ENCODE data around the gene RNF19B.

- PRO-cap, 3 experiments, result no peak in any of the 3 experiments
- RAMPAGE, long total RNA, result no peak
- RRBS, 2 experiments, result no CpG with 5 or more reads among the region's 17 CpGs
These were observed 981 bp downstream of the ZBTB8A start for GRCh38 chr1:32540136-32540680.

DNA sequence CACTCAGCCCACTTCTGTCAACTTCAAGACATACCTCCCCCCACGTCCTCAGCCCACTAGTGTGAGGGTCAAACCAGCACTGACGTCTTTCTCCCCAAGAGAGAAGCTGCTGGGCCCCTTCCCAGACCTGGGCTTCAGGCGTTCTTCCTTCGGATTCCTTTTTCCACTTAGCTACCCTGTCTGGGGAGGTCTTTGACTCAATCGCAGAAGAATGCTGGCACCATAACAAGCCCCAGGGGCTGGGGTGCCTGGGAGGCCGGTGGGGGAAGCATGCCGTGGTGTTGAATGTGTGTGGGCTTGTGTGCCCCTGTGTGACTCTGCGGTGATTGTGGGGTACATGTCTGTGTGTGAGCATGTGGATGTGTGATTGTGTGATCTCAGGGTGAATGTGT, 850 bp upstream of the SYNC start:
- PRO-cap, 3 experiments, result peak in 2 of 3 experiments; most common plus-strand start position 235 of the sequence (in 2); most common minus-strand start position 146 of the sequence (in 1)
- RAMPAGE, long total RNA, result no peak
- RRBS, 2 experiments, result no CpG with 5 or more reads among the region's 8 CpGs

DNA sequence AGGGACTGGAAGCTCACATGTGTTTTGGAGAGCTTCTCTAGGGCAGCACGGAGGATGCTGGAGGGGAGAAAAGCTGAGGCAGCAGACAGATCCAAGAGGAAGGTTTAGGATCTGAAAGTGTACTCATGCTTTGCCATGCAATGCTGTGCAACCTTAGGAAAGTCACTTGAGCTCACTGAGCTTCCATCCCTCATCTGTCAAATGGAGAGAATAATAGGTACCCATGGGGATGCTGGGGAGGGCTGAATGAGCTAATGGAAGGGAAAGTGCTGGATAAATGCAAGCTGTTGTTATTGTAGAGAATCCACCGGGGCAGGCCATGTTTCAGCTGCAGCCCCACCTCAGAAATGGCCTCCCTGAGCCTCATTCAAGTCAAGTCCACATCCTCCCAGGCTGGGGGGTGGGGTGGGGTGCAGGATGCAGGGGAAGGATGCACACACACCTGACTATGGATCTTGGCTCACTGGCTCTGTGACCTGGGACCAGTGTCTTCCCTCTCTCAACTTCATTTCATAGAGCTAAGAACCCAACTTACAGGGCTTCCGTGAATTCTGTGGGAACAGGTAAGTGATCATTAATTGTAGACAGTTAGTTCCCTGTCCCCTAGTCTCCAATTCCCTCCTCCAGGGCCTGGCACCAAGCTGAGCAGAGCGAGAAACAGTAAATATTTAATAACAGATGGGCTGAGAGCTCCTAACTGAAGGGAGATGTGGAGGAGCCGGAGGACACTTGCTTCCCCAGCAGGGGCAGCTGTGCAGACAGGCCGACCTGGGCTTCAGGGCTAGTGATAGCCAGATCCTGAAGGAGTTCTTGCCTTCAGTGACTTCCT, 12.7 kb upstream of the KIAA1522 start:
- PRO-cap, 3 experiments, result no peak in any of the 3 experiments
- RAMPAGE, long total RNA, result no peak
- RRBS, 2 experiments, result no CpG with 5 or more reads among the region's 6 CpGs

DNA sequence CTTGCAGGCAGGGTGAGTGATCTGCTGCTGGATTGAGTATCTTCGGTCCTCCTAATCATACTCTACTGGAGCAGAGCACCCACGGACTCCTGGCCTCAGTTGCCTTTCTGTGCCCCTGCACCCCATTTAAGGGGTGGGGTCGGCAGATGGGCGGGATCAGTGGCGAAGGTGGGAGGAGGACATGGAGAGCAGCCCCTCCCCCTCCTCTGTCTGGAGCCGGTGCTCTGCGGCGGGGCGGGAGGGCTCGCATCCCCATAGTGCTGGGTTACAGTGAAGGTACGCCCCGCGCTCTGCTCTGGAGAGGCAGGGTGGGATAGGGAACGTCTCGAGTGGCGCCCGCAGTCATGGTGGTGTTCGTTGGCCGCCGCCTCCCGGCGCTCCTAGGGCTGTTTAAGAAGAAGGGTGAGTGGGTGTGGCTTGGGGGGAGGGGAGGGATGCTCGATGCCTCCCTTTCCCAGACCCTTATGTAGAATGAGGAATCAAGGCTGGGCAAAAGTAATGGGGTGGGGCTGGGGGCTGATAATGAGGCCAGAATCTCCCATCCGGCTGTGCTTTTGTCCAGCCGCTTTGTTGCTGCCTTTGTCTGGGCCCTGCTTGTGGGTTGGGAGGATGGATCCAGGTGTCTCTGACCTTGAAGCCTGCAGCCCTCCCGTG, 23.9 kb downstream of the KIAA1522 start:
- PRO-cap, 3 experiments, result no peak in any of the 3 experiments
- RAMPAGE, long total RNA, result no peak
- RRBS, 2 experiments, result 78 to 100% methylated on average over 1 of the region's 26 CpGs

DNA sequence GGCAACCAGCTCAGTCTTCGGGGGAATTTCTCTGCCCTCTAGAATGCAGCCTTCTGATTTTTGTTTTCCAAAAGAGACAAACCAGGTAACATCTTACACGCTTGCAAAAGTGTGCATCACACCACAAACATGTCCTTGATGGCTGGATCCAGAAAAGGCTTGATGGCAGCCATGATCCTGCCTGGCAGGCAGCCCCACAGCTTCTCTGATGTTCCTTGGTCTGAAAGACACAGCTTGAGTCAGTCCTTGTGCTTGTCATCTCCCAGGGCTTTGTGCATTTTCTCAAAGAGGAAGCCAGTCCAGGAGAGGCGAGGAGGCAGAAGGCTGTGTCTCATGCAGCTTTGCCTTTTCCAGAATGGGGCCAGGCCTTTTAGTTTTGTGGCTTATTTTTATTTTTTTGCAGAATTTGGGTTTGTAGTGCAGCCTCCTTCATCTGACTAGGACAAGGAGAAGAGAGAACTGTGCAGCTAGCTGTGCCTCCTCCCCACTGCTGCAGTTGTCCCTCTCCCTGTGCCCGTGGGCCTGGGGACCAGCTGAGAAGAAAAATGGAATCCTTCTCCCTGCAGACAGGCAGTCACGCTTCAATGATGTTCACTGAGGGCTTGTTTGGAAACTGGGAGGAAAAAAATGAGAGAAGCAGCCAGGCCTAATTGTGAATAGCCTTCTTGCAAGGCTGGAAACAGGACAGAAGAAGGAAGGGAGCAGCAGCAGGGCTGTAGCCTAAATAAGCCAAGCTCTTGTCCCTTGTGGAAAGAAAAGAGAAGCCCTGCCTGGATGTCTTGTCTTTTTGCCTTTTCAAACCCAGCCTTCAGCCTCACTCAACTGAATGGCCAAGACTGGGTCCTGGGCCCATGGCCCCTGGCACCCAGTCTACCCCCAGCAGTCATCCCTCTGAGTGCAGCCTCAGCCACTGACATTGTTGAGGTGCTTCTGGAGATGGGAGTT, 7.3 kb downstream of the FNDC5 start:
- PRO-cap, 3 experiments, result no peak in any of the 3 experiments
- RAMPAGE, long total RNA, result no peak
- RRBS, 2 experiments, result no CpG with 5 or more reads among the region's 5 CpGs

GRCh38 chr1:32892807-32893973, 6.9 kb downstream of the HPCA start:
- PRO-cap, 3 experiments, result no peak in any of the 3 experiments
- RAMPAGE, long total RNA, result no peak
- RRBS, 2 experiments, result 3 to 4% methylated on average over 35 to 38 of the region's 94 CpGs

GRCh38 chr1:32964457-32965292, at the start of gene RNF19B:
TSS of gene RNF19B (minus strand) at chr1:32964809.
- PRO-cap, 3 experiments, result peak in 3 of 3 experiments; most common plus-strand start chr1:32965008 (in 3); most common minus-strand start chr1:32964809 (in 3)
- RAMPAGE, long total RNA, result no peak
- RRBS, 2 experiments, result 2 to 3% methylated on average over 53 to 54 of the region's 85 CpGs

DNA sequence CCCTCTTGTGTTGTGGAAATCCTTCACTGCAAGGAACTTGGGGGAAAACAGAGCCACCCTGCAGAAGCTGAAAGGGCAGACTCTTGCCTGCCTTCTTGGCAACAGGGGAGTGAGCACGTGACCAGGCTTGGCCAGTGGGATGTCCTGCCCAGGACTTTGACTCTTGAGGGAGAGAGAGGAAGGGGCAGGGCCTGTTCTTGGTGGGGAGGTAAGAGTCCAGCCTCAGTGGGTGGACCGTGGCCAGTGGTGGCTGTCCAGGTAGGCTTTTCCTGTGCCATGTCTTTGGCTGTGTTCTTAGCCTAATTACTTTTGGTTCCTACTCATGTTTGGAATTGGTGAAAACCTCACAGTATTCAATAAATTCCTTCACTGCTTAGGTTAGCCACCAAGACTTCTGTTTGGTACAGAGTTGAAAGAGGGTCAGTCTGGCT, 8.6 kb upstream of the AK2 start:
- PRO-cap, 3 experiments, result no peak in any of the 3 experiments
- RAMPAGE, long total RNA, result no peak
- RRBS, 2 experiments, result no CpG with 5 or more reads among the region's 2 CpGs

- PRO-cap, 3 experiments, result no peak in any of the 3 experiments
- RAMPAGE, long total RNA, result no peak
- RRBS, 2 experiments, result no CpG with 5 or more reads among the region's 5 CpGs
These were observed 25.1 kb downstream of the TRIM62 start for GRCh38 chr1:33156812-33157130.

DNA sequence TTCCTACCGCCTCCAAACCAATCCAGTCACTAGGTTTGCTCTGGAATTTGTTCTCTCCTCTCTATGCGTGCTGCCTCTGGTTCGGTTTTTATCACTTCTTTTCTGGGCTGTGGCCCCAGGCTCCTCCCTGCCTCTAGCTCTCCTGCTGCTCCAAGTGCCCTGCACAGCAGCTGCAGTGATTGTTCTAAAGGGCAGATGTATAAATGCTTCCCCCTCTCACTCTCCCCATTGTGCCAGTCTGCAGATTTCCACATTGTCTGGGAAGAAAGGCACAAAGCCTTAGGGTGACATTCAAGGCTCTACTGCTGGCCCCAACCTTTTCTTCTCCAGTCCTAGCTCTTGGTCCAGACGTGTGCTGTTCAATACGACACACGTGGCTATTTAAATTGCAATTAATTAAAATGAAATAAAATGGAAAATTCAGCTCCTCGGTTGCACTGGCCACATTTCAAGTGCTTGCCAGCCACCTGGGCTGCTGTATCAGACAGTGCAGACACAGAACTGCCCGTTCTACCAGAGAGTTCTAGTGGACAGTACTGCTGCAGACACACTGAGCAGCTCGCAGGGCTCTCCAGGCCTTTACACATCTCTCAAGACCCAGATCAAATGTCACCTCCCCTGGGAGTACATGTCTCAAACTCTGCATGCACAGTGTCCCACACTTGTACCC, 12.4 kb downstream of the TRIM62 start:
- PRO-cap, 3 experiments, result no peak in any of the 3 experiments
- RAMPAGE, long total RNA, result no peak
- RRBS, 2 experiments, result no CpG with 5 or more reads among the region's 9 CpGs

DNA sequence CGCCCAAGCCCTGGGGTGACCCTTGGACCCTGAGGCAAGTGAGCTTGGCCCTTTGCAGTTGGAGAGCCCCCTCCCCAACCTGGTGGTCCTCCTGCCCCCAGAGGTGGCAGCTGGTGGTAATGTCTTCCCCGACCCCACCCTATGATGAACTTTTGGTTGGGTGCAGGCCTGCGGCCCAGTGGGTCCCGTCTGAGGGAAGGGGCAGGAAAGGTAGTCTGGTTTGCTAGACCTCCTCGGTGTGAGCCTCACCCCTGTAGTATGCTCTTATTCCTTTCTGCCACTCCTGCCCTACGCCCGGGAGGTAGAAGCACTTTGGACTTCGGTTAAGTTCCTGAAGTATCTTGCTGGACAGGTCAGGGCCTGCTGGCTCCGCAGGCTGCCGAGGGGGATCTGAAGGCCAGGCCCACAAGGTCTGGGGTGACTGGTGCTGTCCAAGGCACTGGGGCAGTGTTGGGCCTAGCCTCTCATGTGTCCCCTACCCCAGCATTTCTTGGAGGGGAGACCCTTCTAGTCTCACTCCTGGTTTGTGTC, 1.6 kb downstream of the ZNF362 start:
- PRO-cap, 3 experiments, result no peak in any of the 3 experiments
- RAMPAGE, long total RNA, result no peak
- RRBS, 2 experiments, result no CpG with 5 or more reads among the region's 10 CpGs

GRCh38 chr1:33258652-33259205, 2.4 kb downstream of the ZNF362 start:
- PRO-cap, 3 experiments, result no peak in any of the 3 experiments
- RAMPAGE, long total RNA, result no peak
- RRBS, 2 experiments, result no CpG with 5 or more reads among the region's 4 CpGs

DNA sequence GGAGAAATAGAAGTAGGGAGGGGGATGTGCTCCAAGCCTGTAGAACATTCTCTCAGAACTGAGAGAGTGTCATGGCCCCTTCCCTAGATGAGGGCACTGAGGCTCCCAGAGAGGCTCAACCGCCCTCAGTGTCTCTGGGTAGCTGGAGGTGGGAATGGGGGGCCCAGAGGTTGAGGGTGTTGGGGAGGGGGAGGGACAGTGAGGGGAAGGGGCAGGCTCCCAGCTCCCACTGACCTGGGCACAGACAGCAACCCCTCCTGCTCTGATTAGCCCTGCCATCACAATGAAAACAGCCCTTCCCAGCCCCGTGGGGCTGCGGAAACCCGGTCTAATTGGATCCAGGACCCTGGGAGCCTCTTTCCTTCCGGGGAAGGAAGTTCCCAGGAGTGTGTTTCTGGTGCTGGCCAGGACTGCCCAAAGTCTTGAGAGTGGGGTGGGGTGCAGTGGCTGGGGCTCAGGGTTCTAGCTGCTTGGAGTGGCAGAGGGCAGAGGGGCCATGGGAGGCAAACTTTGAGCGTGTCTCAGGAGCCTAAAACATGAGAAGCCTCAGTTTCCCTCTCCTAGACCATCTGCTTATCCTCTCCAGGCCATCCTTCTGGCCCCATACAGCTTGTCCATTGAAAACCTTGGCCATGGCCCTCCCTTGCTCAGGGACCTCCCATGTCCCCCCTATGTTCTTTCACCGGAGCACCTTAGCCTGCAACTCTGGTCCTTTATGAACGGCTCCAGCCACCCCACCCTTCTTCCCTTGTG, 9.0 kb downstream of the ZNF362 start:
- PRO-cap, 3 experiments, result no peak in any of the 3 experiments
- RAMPAGE, long total RNA, result no peak
- RRBS, 2 experiments, result no CpG with 5 or more reads among the region's 8 CpGs

GRCh38 chr1:33299719-33300687, 20.9 kb downstream of the A3GALT2 start:
- PRO-cap, 3 experiments, result no peak in any of the 3 experiments
- RAMPAGE, long total RNA, result no peak
- RRBS, 2 experiments, result 87% methylated on average over 2 of the region's 16 CpGs; no CpG with 5 or more reads in 1 of the 2 experiments

DNA sequence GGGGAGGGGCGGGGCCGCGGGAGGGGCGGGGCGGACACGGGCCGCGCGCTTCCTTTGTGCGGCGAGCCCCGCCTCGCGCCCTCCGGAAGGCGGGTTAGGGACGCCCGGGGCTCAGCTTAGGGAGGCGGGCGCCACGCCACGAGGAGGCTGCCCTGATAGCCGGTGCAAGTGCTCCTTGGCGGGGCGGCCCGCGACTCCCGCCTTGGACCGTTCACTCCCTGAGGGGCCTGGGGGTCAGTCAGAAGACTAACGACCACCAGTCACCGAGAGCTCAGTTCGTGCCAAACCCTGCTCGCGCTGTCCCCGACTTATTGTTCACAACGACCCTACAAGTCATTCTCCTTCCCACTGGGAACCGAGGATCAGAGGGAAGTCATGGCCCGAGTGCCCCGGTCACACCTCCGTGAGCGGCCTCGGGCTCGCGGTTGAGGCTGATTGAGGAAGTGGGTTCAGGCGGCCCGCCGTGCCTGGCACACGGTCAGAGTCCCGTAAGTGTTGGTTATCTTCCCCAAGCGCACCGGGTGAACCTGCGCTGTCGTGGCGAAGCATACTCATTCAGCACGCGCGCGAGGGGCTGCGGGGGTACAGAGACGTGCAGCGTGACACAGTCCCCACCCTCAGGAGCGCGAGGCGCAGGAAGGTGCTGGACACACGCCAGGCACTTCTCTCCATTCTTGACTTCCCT, 29.2 kb upstream of the A3GALT2 start:
- PRO-cap, 3 experiments, result peak in 3 of 3 experiments; most common plus-strand start position 119 of the sequence (in 2); most common minus-strand start position 557 of the sequence (in 1)
- RAMPAGE, long total RNA, result no peak
- RRBS, 2 experiments, result 3% methylated on average over 21 of the region's 65 CpGs

GRCh38 chr1:33365317-33366156, 44.6 kb upstream of the A3GALT2 start:
- PRO-cap, 3 experiments, result peak in 2 of 3 experiments; most common minus-strand start chr1:33365874 (in 2)
- RAMPAGE, long total RNA, result no peak
- RRBS, 2 experiments, result no CpG with 5 or more reads among the region's 14 CpGs

DNA sequence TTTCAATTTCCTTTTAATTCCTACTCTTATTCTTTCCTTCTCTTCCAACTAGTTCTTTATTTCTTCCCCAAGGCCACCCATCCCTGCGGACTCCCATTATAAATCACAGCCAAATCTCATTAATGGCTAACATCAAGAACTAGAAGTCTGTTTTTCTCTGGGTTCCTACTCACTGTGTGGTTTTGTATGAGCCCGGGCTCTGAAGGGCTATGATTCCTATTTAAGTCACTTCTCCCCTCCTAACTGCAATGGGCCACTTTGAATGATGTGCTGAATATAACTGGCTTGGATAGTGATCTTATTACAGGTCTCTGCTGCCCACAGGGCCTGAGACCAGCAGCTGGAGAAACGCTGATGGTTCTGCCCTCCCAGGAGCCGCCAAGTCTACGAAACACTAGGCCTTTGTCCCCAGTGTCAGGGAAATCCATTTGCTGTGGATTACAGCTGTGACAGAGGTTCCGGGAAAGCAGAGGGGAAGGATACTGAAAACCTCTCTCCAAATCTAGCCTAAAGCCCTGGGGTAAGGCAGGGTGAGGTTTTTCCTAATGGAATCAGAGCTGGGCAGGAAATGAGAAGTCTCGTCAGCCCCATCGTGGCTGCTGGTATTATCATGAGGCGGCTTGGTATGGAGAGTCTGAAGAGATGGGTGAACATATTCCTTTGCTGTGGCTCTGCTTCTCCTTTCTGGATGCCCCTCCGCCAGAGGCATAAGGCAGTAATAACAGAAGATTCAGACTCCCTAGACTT, 48.3 kb downstream of the PHC2 start:
- PRO-cap, 3 experiments, result no peak in any of the 3 experiments
- RAMPAGE, long total RNA, result no peak
- RRBS, 2 experiments, result no CpG with 5 or more reads among the region's 10 CpGs

- PRO-cap, 3 experiments, result no peak in any of the 3 experiments
- RAMPAGE, long total RNA, result no peak
- RRBS, 2 experiments, result no CpG with 5 or more reads among the region's 5 CpGs
These were observed 99.9 kb downstream of the ZSCAN20 start for GRCh38 chr1:33572444-33572664.

GRCh38 chr1:33655290-33655960, 183.0 kb downstream of the ZSCAN20 start:
- PRO-cap, 3 experiments, result no peak in any of the 3 experiments
- RAMPAGE, long total RNA, result no peak
- RRBS, 2 experiments, result no CpG with 5 or more reads among the region's 8 CpGs

GRCh38 chr1:34684648-34685694, 69.9 kb upstream of the GJB5 start:
- PRO-cap, 3 experiments, result no peak in any of the 3 experiments
- RAMPAGE, long total RNA, result no peak
- RRBS, 2 experiments, result no CpG with 5 or more reads among the region's 8 CpGs